Neural crest cell (in vitro differentiated cells): ENCODE measurements around the gene IPPK.

- PRO-cap = unidirectional peak, plus-strand start at chr9:92665096
Observed at GRCh38 chr9:92664699-92665197, 5.2 kb downstream of the IPPK start.

GRCh38 chr9:92669334-92670493 lies at the start of gene IPPK:
Gene IPPK, minus strand, starts transcription at chr9:92670131.
- PRO-cap = bidirectional peak, plus-strand start at chr9:92670382, minus-strand start at chr9:92670131

GRCh38 chr9:92722569-92723694 lies 41.7 kb downstream of the BICD2 start:
- PRO-cap = no peak

DNA sequence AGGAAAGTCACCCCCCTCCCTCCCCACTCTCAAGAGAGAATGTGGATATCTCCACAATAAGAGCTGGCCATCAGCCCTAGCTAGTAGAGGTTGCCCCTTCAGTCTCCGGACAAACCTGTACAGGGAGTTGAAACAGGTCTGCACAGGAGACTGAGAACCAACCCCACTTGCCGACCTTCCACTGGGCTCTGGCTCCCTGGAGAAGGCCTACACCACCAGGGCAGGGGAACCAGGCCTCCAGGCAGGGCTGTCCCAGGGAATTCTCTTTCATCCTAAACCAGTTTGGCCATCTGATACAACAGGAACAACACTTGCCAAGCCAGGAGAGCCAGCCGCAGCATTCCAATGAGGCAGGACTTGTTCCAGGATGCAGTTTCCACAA lies 26.1 kb downstream of the BICD2 start:
- PRO-cap = no peak

DNA sequence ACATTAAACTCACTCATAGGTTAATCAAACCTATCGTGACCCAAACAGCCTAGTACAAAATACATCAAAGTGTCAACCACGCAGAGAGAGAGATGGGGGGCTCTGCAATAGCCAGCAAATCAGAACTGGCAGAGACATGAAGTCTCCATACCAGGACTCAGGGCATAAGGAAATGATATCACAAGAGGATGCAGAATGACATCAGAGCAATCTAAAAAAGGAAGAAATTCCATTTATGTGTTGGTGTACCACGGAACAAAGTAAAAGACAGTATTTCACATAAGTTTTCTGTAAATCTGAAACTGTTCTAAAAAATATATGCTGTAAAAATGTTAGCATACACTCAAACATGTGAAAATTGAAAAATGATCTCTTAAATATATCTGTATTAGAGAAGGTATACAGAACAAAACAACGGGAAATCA lies 24.6 kb downstream of the BICD2 start:
- PRO-cap = no peak

DNA sequence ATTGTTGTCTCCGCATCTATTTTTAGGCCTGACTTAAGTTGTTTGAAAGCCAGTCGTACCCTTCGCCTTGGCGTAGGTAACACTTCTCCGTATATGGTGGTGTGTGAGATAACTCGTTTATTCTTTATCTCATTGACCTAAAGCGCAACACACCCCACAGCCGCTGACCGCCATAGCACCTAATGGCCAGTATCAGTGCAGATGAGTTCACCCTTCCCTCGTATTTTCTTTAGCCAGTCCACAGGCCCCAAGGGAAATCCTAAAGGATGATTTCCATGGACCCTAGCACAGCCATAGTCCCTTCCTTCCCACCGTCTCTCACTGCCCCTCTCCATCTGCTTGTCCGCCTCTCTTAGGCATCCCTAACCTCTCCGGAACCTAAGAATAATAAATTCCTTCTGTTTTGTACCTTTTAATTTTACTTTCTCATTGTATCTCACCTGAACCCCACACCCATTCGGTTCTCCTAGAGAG lies 1.0 kb upstream of the BICD2 start:
- PRO-cap = no peak

DNA sequence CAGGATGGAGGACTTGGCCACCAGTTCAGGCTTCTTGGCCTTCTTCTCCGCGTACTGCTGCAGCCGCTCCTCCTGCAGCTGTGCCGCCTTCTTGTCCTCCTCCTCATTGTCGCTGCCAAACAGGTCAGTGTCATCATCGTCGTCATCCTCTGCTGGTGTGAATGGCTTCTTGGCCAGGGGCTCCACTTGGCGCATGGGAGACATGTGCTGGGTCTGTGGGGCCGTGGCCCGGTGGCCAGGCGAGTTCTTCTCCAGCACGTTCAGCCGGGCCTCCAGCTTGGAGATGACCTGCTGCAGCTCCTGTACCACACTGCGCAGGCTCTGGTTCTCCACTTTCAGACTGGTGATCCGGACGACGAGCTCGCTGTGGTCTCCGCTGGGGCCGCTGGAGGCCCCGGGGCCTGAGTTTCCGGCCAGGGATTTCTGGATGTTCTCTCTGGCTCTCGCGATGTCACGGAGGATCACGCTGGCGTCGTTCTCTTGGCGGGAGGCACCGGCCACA lies 40.7 kb downstream of the ZNF484 start:
- PRO-cap = no peak

DNA sequence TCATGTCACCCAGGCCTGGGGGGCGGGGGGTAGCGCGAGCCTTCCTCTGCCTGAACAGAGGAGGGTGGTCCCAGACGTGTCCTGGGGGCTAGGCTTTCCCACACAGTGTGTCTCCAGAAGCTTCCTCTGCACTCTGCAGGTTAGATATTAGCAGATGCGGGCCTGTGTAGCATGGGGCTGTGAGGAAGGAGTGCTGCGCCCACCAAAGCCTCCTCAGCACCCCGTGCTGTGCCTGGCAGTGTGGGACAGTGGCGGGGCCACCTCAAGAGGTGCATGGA lies 17.4 kb downstream of the FGD3 start:
- PRO-cap = no peak

- PRO-cap = no peak
Observed at GRCh38 chr9:93028079-93028766, 30.3 kb upstream of the SUSD3 start.

DNA sequence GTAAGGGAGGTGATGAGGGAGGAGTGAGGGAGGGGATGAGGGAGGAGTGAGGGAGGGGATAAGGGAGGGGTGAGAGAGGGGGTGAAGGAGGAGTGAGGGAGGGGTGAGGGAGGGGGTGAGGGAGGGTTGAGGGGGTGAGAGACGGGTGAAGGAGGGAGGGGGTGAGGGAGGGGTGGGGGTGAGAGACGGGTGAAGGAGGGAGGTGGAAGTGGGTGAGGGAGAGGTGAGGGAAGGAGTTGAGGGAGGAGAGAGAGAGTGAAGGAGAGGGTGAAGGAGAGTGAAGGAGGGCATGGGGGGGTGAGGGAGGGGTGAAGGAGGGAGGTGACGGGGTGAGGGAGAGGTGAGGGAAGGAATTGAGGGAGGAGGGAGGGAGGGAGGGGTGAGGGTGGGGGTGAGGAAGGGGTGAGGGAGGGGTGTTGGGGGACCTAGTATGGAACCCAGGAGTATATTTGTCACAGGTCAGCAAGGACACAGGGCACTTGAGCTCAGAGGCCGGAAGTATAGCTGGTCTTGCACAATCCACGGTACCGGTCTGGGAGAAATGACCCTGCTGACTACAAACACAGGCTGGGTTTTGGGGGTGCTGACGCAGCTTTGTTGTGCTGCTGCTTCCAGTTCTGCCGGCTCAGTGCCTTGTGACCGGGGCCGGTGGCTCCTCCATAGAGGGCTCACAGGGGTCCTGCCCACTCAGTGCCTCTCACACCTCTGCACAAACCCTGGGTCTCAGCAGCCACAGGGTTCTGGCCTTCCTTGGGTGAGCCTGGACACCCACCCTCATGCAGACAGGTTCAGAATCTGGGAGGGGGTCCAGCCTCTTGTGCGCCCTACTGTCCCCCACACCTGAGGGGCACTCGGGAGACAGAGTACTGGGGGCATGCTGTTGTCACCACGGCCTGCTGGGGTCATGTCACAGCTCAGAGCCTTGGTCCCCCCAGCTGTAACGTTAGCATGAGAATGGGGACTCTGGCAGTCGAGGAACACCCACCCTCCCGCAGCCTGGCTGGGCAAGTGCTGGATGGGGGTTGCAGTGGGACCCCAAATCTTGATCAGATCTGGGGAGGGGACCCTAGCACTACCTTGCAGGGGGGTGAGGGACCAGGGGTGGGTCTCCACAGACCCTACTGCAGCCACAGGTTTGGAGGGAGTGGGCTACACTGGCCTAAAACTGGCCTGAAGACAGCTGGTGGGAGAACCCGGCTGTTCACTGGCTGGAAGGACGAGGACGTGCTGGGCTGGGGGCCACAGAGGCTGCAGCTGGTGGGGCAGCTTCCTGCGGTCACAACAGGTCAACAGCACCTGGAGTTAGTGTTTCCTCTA lies 17.9 kb downstream of the NINJ1 start:
- PRO-cap = no peak

- PRO-cap = no peak
Observed at GRCh38 chr9:93186897-93187450, 3.0 kb downstream of the WNK2 start.

- PRO-cap = no peak
Observed at GRCh38 chr9:93277822-93278370, 94.0 kb downstream of the WNK2 start.

DNA sequence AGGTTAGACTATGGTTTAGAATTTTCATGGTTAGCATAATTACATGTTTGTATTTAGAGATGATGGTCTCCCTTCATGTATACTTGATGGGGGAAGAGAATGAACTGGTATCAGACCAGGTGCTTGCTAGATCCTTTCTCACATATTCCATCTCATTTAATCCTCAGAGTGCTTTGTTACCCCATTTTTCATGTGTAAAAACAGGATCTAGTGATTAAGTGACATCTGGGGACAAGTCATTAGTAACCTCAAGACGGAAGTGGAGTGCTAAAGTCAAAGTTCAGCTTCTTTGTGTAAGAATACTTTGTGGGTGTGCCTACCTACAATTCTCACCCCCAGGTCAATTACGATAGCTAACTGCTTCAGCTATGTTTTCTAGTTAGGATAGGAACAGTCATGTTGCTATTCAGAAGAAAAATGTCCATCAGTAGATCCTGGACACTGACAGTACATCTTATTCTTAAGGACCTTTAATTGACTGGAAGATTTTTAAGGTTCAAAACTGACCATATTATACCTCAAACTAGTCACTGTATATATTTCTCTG lies 3.1 kb upstream of the FAM120AOS start:
- PRO-cap = no peak

DNA sequence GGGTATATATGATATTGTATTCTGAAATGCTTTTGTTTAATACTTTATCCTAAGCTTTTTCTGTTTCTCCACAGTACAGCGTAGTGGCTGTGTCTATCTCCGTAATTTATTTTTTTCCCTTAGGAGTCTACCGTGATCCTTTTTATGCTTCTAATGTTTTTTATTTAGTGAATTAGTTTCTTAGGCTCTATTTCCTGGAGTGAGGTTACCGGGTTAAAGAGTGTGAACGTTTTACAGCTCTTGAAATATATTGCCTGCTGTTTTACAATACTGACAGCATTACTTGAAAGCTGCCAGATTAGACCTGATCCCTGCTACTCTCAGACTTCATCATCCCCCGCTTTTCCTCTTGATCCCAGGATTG lies 15.2 kb upstream of the FAM120AOS start:
- PRO-cap = no peak

GRCh38 chr9:93511314-93511702 lies 57.9 kb upstream of the FAM120AOS start:
- PRO-cap = no peak

- PRO-cap = no peak
Observed at GRCh38 chr9:93527040-93527307, 49.4 kb upstream of the PHF2 start.

- PRO-cap = no peak
Observed at GRCh38 chr9:93529144-93529723, 47.1 kb upstream of the PHF2 start.

DNA sequence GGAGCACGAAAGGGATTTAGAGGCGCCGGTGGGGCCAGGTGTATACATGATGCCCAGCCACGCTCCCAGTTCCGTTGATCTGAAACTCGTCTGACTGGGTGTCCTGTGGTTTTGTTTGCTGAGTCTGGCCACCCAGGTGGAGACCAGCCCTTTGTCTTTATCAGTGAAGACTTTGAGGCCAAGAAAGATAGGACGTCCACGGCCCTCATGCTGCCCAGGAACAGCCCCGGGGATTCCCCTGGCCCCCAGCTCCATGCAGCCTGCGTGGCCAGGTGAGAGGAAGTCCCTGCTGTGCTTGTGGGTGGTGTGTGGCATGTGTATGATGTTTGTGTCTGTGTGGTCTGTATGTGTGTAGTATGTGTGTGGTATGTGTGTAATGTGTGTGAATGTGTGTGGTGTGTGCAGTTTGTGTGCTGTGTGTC lies 23.4 kb downstream of the PHF2 start:
- PRO-cap = no peak

GRCh38 chr9:93664089-93664881 lies 87.9 kb downstream of the PHF2 start:
- PRO-cap = no peak

DNA sequence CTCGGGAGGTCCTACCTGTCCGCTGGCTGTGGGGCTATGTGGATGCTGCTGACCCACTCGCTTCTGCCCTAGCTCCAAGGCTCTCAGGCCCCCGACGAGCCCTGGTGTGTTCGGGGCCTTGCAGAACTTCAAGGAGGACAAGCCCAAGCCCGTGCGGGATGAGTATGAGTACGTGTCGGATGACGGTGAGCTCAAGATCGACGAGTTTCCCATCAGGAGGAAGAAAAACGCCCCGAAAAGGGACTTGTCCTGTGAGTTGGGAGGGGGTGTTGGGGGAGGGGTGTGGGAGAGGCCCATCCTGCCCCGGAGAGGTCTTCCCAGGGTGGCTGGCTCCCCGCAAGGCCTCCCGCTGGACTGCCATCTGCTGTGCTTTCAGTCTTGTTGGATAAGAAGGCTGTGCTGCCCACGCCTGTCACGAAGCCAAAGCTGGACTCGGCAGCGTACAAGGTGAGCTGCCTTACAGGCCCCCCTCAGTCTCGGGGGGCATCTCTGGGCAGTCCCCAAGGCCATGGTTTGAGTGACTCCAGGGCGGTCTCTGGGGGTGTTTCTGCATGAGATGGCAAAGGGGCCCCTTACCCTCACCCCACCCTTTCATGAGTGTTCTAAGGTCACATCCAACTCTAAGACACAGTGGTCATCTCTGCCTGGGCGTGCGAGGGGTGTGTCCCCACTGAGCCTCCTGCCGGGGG lies 89.4 kb downstream of the PHF2 start:
- PRO-cap = no peak